ENCODE results near the genes TBR1 and IFIH1.

DNA sequence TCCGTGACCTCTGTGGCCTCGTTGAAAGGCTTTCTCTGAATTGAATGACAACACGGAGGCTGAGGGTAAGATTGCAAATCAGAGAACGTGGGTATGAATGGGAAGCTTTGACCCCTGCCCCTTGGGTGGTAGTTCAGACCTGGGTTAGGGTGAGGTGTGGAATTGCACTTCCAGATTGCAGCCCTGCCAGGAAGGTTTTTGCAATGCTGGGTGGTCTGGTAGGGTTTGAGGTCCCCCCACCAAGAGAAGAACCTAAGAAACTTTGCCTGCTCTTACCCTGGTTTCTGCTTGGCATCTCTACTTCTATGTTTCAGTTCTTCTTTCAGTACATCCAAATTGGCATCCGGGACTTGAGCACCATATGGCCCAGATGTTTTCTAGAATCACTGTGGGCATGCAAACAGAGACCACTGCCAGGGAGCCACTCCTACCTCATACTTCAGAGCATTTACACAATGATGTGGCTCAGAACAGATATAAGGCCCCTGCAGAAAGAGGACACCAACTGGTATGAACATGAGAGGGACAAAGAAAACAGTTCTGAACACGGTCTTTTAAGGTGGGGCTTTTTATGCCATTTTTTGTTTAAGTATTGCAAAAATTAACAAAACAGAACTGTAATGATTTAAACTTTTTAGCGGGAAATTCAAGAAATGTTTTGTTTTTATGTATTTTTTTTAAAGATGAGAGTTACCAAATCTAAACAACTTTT is 210.6 kb upstream of the RBMS1 start:
- PRO-cap: no peak

GRCh38 chr2:160993618-160994174 is 166.5 kb upstream of the TANK start:
- PRO-cap: no peak

DNA sequence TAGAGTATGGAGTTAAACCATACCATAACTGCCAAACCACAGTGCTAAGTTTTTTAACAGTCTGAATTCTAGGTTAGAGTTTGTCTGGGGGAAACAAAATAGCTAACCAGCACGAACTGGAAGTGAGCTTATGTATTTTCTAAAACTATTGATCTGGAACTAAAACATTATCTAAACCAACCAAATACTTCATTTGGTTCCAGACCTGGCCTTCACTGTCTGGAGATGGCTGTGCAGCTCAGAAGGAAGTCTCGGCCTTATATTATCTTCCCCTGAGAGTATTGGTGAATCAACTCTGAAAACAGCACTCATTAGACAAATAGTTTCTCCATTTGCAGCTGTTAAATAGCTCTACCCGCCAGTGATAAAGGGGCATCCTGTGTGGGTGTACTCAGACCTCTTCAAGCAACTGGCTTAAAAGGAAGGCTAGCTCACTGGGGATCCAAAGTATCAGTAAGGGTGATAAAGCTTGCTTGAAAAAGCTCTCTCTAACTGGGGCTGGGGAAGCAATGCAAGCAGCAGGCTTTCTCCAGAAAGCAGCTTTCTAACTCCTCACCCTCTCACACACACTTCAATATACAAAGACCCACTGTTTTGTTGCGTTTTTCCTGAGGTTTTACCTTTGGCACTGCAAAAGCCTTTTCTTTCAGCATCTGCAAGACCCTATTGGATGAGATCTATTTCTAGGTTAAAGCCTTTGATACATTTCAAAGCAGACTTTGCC is 65.0 kb upstream of the PSMD14 start:
- PRO-cap: no peak

GRCh38 chr2:161257311-161257731 is 50.9 kb upstream of the PSMD14 start:
- PRO-cap: no peak

- PRO-cap: no peak
Measured at GRCh38 chr2:161414358-161415074, 1.6 kb upstream of the TBR1 start.

- PRO-cap: no peak
Measured at GRCh38 chr2:161415882-161417012, at the start of gene TBR1. Gene TBR1 (plus strand): TSS chr2:161416297.

DNA sequence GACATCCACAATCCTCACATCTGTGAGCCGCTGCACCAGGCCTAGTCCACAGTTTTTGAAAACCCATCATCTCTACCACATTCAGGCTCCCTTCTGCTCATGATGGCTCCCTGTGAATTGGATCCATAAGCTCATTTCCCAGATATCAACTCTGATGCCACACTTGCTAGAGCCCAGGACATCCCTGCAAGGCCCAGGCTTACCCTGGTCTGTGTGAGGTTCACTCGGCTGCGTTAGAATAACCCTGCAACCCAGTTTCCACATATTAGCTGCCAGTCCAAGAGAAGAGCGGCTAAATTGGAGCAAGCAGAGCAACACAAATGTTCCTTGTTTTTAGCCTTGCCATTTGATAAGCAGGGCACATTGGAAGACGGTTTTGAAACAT is 23.7 kb downstream of the DPP4 start:
- PRO-cap: no peak

GRCh38 chr2:162318372-162318962 is at the start of gene IFIH1:
Gene IFIH1 (minus strand): TSS chr2:162318684.
- PRO-cap: bidirectional peak, plus-strand start at chr2:162318841, minus-strand start at chr2:162318633

- PRO-cap: no peak
Measured at GRCh38 chr2:163121396-163121975, 282.9 kb upstream of the KCNH7 start.

DNA sequence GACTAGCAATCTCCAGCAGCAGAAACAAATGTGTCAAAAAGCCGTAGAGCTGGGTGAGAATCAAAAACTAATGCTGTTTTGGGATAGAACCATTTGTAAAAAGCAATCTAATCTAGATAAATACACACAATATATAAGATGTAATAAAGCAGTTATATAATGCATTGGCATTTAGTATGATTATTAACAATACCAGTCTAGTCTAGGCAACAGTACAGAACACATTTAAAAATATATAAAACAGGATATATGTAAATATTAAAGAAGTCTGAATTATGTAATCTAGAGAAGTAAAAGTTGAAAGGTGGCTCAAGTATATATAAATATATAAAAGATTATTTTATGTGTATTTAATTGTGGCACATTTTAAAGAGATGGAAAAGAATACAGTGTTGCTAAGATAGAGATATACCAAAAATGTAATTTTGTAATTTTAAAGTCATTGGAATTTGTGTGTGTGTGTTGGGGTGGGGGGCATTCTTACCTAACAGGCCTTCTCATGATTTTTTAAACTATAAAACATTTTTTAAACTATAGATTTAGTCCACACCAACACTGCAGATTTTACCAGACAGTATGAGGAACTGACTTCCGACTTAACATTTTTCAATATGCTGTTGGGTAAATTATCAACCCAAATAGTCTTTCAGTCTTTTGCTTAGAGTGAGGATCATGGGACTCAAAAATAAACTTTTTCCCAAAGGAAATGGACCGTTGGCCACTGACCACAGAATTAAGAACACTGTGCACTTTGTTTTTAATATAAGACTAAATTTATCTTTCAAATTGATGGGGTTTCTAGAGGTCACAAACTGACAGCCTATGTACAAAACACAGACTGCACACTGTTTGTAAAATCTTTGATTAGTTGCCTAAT is 45.2 kb downstream of the FIGN start:
- PRO-cap: no peak

- PRO-cap: no peak
Measured at GRCh38 chr2:163693337-163693724, 42.5 kb downstream of the FIGN start.

DNA sequence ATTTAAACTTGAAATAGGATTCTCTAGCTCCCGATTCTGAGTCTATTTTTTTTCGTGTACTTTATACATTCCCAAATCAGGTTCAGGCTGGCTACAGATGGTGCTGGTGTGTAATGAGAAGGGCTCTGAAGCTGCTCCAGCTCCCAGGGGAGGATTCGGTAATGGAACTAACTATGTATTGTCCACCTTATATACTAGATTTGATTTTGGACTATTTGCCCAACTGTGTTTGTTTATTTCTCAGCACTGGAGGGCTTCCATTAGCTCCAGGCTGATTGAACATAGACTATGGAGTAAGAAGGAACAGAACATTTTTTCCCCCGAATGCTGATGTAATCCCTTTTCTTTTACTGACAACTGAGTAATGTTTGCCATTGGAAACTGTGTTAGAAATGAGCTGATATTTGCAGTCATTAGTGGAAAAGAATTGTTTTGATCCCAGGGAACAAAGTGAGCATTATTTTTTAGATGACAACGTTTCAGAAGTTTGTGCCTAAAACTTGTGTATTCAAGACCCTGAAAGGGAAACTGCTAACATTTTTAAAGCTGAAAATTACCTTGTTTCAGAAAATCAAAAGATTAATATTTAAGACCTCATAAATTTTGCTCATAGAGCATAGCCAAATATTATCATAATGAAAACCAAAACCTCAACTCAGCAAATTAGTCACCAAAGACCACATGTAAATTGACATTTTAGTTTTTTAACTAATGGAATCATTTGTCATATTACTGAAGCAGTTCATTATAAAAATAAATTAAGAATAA is 274.2 kb upstream of the FIGN start:
- PRO-cap: no peak

- PRO-cap: bidirectional peak, plus-strand start at chr2:164621237, minus-strand start at chr2:164621148
Measured at GRCh38 chr2:164620654-164621349, 480 bp downstream of the GRB14 start.

- PRO-cap: no peak
Measured at GRCh38 chr2:164714454-164714814, 93.2 kb upstream of the GRB14 start.

GRCh38 chr2:164754132-164755212 is 87.2 kb downstream of the COBLL1 start:
- PRO-cap: no peak

GRCh38 chr2:164776149-164776817 is 65.3 kb downstream of the COBLL1 start:
- PRO-cap: no peak

DNA sequence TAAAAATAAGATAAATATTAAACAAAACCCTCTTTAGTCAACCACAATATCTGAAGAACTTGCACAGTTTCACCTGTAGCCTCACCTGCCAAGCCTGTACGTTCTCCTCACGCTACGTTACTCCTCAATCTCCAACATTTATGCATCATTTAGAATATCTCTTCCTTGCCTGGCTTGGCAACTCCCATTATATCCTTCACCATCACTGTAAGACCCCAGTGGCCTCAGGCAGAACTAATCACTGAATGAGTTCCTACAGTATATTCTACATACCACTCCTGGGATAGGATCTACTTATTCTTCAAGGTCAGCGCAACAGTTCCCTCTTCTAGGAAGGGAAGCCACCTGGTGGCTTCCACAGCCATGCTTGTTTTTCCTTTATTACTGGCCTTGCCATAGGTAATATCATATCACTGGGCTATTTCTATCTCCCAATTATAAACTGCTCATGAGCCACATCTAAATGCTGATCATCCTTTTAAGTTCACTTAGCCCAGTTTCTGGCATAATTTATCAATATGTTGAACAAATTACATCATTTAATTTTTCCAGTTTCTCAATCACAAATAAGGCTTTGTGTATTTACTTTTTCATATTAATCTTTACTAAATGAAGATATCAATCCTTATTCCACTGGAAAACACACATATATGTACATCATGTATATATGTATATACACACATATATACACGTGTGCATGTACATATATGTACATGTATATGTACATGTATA is 24.0 kb downstream of the COBLL1 start:
- PRO-cap: no peak

- PRO-cap: no peak
Measured at GRCh38 chr2:165648884-165649224, 145.2 kb downstream of the GALNT3 start.

DNA sequence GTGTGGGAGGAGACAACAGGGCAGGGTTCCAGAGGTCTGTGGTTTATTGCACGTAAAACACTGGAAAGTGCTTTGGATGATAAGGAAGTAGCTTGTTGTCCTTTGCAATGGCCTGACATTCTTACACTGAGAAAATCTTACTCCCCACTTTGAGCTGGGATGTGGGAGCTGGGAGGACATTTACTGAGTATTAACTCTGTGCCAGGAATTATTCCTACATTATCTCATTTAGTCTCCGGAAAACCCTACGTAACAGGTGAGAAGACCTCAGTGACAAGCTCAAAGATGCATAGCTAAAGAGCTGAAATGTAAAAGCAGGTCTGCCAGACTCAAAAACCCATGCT is 9.1 kb upstream of the GALNT3 start:
- PRO-cap: no peak

DNA sequence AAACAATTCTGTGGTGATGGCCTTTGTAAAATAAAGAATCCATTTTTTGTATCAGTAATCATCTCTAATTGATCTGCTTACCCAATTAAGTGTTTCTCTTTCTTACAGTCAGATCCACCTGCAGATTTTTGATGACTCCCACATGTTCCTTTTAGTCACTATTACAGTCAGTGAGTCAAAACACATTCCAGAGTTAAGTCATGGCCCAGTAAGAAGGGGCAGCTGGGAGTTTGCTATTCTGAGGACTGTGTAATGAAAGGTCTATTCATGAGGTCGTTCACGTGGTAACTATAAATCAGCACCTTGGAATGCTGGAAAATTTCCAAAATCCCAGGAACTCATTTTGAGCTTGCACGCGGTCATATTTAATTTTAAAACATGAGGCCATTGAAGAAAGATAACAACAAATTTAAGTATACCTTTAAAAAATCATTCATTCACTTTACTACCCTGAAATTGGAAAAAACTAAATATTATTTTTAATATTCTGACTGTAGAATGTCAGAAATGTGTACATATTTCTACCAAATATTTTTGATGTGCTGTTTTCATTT is 152.0 kb upstream of the B3GALT1 start:
- PRO-cap: no peak

Data from Metastatic Lung Carcinoma in the Adrenal Gland (tissue), 1 donor.